Ovary (tissue), 7 donors: ENCODE measurements around a stretch of chr2.

DNA sequence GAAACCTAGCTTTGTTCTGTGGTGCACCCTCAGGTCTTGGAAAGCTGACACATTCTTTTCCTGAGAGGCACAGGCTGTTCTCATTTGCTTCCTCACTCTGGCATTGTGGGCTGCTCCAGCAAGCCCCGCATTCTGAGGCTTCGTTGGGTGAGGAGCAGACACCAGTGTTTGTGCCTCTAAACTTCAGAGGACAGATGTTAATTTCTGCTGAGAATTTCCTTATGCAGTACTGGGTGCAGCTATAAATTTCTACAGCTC, 580.4 kb downstream of the DCDC2C start:
- PRO-cap, 7 experiments, result no peak in any of the 7 experiments
- RAMPAGE, long total RNA, 2 experiments, result no peak in any of the 2 experiments

GRCh38 chr2:5673471-5674306, 18.5 kb upstream of the SOX11 start:
- PRO-cap, 7 experiments, result no peak in any of the 7 experiments
- RAMPAGE, long total RNA, 2 experiments, result no peak in any of the 2 experiments

- PRO-cap, 7 experiments, result peak in 1 of 7 experiments; most common plus-strand start chr2:5787057 (in 1)
- RAMPAGE, long total RNA, 2 experiments, result no peak in any of the 2 experiments
These were observed 94.7 kb downstream of the SOX11 start for GRCh38 chr2:5786856-5787307.

- PRO-cap, 7 experiments, result no peak in any of the 7 experiments
- RAMPAGE, long total RNA, 2 experiments, result no peak in any of the 2 experiments
These were observed 493.4 kb downstream of the CMPK2 start for GRCh38 chr2:6372110-6372814.

DNA sequence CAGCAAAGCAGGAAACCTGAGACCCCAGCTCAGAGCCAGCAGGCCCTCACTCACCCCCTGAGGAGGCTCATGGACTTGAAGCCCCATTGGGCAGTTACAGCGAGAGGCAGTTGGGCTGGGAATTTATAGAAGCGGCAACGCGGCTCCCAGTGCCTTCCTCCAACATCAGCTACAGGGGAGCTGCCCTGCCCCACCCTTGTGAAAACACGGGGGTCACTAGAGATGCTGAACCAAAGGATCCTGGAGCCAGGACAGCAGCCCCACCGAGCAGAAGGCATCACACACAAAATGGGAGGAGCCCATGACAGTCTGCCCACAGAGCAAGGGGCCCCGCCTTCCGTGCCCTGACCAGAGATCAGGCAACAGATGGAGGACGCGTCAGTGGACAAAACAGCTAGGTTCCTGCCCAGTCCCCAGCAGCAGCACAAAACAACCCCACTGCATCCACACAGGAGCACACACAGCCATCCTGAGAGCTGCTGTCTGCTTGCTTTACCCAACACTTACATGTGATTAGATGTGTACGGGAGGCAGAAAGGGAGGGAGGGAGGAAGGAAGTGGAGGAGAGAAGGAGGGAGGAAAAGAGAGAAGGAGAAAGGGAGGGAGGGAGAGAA, 52.6 kb downstream of the CMPK2 start:
- PRO-cap, 7 experiments, result no peak in any of the 7 experiments
- RAMPAGE, long total RNA, 2 experiments, result no peak in any of the 2 experiments

- PRO-cap, 7 experiments, result no peak in any of the 7 experiments
- RAMPAGE, long total RNA, 2 experiments, result no peak in any of the 2 experiments
These were observed 10.0 kb downstream of the RNF144A start for GRCh38 chr2:6927106-6927677.

DNA sequence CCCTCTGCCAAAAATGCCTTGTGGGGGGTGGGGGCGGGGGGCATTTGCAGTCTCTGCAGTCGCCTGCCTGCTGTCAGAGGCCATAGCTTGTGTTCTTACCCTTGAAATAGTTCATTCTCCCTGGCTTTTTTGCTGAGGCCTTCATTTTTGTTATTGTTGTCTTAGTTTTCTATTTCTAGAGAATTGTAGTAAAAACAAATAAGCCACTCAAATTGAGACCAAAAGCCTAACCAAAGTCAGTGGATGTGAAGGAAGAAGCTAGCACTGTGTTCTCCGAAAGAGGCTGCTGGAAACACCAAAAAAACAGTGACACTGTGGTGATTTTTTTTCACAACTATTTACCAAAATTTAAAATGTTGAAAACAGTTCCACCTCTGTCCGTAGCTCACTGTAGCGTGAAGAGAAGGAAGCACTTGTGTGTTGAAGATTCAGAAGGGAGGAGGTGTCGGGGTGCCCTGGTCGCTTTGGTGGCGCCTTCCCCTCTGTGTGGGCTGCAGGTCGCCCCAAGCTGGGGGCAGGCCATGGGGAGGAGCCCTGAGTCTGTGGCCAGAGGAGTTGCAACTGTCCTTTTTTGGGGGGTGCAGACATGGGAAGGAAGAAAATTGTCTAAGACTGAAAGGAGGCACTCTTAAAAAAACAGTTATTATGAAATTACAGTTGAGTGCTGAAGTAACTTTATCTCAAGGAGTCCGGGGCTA, 81.8 kb downstream of the RNF144A start:
- PRO-cap, 7 experiments, result no peak in any of the 7 experiments
- RAMPAGE, long total RNA, 2 experiments, result no peak in any of the 2 experiments

GRCh38 chr2:7077469-7078341, 160.5 kb downstream of the RNF144A start:
- PRO-cap, 7 experiments, result no peak in any of the 7 experiments
- RAMPAGE, long total RNA, 2 experiments, result no peak in any of the 2 experiments

- PRO-cap, 7 experiments, result no peak in any of the 7 experiments
- RAMPAGE, long total RNA, 2 experiments, result no peak in any of the 2 experiments
These were observed 805.3 kb upstream of the ID2 start for GRCh38 chr2:7876310-7877154.

DNA sequence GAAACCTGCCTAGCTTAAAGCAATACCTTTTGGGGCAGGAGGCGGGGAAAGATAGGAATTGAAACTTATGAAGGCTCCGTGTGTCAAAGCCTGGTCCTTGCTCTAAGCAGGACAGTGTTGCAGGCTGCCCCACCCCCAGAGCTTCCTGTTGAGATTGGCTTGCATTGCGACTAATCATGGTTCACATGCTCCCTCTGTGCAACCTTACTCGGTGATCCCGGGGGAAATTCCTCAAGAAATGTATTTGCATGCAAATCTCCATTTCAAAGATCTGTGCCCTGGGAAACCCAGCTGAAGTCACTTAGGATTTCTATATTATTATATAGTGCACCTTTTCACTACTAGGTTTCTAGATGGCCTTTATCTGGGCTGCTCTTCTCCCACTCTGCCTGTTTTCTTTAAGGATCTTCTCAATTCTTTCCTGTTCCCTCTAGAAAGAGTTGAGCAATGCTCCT, 802.7 kb upstream of the ID2 start:
- PRO-cap, 7 experiments, result no peak in any of the 7 experiments
- RAMPAGE, long total RNA, 2 experiments, result no peak in any of the 2 experiments

GRCh38 chr2:8162419-8163020, 519.3 kb upstream of the ID2 start:
- PRO-cap, 7 experiments, result no peak in any of the 7 experiments
- RAMPAGE, long total RNA, 2 experiments, result no peak in any of the 2 experiments

- PRO-cap, 7 experiments, result peak in 3 of 7 experiments; most common plus-strand start chr2:8229829 (in 3); most common minus-strand start chr2:8229553 (in 1)
- RAMPAGE, long total RNA, 2 experiments, result no peak in any of the 2 experiments
These were observed 452.5 kb upstream of the ID2 start for GRCh38 chr2:8229259-8229926.

- PRO-cap, 7 experiments, result no peak in any of the 7 experiments
- RAMPAGE, long total RNA, 2 experiments, result no peak in any of the 2 experiments
These were observed 432.6 kb upstream of the ID2 start for GRCh38 chr2:8249150-8249750.

- PRO-cap, 7 experiments, result peak in 2 of 7 experiments; most common plus-strand start chr2:8515744 (in 1); most common minus-strand start chr2:8515581 (in 1)
- RAMPAGE, long total RNA, 2 experiments, result no peak in any of the 2 experiments
These were observed 166.6 kb upstream of the ID2 start for GRCh38 chr2:8515157-8515818.

DNA sequence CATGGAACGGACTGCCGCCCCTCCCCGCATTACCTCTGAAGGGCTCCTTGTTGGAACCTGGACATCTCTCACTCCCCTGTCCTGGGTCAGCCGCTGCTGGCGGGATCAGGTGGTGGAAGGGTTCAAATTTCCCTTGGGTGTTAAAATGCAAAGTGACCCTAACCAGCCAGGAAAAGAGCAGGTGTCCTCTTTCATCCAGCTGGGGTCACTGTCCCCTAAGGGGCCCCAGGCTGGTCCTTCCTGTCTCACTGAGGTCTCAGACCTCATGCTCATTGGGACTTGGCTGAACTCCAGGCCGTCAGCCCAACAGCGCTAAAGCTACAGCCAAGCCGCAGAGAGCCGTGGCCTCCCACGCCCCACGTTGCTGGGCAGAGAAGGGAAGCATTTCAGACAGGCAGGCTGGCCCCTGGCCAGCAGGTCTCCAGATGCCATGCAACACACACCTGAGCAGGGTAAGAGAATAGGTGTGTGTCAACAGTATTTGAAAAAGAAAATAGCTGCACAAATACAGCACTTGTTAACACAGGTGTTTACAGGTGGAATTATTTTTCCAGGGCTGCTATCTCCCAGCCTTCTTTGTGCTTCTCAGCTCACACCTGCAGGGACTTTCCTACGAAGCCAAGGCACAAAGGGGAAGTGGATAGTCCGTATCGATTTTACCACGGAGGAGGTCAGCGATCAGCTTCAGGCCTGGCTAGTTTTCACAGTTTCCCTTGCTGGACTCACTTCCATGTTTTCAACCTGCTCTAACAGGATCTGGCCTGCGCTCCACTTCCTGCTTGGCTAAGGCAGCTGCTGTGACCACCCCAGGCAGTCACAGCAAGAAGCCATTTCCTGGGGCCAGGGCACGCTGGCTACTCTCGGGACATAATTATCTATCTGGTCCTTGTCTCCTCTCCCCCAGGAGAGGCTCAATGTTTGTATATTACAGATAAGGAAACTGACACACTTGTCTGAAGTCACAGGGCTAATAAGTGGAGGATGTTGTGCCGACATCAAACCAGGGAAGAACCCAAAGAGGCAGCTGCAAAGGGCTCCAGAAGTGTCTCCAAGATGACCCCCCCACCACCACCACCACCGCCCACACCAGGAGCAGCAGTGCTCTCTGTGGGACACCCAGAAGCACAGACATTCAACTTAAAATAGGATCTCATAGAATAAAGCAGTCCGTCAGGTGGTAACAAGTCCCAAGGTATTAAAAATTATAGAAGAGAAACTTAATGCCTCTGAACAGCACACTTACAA, 156.0 kb upstream of the ID2 start:
- PRO-cap, 7 experiments, result no peak in any of the 7 experiments
- RAMPAGE, long total RNA, 2 experiments, result no peak in any of the 2 experiments

GRCh38 chr2:8542983-8544201, 138.5 kb upstream of the ID2 start:
- PRO-cap, 7 experiments, result peak in 3 of 7 experiments; most common plus-strand start chr2:8543918 (in 2); most common minus-strand start chr2:8543778 (in 2)
- RAMPAGE, long total RNA, 2 experiments, result no peak in any of the 2 experiments

- PRO-cap, 7 experiments, result no peak in any of the 7 experiments
- RAMPAGE, long total RNA, 2 experiments, result no peak in any of the 2 experiments
These were observed 135.2 kb upstream of the ID2 start for GRCh38 chr2:8546496-8547261.

GRCh38 chr2:8598225-8598792, 83.5 kb upstream of the ID2 start:
- PRO-cap, 7 experiments, result no peak in any of the 7 experiments
- RAMPAGE, long total RNA, 2 experiments, result no peak in any of the 2 experiments

GRCh38 chr2:8661762-8661982, 20.2 kb upstream of the ID2 start:
- PRO-cap, 7 experiments, result no peak in any of the 7 experiments
- RAMPAGE, long total RNA, 2 experiments, result no peak in any of the 2 experiments

GRCh38 chr2:8663966-8664291, 17.9 kb upstream of the ID2 start:
- PRO-cap, 7 experiments, result no peak in any of the 7 experiments
- RAMPAGE, long total RNA, 2 experiments, result no peak in any of the 2 experiments